Umbilical cord (tissue), 2 donors: ENCODE measurements around the gene NINJ2.

DNA sequence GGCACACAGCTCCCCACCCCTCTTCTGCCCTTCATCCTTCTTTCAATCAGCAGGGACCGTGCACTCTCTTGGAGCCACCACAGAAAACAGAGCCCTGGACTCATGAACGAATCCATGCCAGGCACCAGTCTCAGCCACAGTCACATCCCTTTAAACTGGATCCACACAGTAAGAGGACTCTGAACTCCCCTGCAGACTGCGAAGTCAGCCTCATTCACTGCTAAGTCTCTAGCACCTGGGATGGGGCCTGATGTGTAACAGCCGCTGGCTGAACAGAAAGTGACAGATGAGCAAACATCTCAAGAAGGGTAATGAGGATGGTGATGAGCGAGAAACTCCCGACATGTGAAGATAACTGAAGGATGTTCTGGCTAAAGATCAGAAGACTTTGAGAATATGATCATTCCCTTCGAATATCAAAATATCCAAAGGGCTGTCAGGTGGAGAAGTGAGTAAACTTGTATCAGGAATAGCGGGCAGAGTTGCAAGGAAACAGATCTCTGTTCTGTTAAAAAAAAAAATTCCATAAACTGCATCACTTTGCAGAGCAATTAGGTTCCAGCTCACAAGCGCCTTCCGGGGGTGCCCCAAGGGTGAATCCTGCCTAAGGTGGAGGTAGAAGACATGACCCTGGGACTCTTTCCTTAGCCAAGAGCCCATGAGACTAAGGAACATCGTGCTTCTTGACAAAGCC is 45.7 kb upstream of the IQSEC3 start:
- RAMPAGE, long total RNA: no peak

GRCh38 chr12:26643-27185 is 39.9 kb upstream of the IQSEC3 start:
- RAMPAGE, long total RNA: no peak

DNA sequence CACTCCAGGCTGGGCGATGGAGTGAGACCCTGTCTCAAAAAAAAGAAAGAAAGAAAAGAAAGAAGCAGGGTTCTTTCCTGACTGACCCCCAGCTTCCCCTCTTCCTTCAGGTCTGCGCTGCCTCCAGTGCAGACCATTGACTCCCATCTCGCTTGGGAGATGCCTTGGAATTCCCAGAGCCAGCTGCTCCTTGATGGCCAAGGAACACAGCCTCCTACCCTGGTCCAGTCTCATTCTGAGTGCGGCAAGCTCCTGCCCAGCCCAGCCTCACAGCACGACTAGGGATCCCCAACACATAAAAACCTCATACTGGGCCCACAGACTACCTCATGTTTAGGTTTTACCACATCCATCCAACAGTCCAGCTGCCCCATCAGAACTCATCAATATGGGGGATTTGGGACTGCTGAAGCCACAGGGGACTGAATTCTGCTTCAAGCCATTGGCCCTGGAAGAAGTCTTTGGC is 25.2 kb downstream of the IQSEC3 start:
- RAMPAGE, long total RNA: no peak

DNA sequence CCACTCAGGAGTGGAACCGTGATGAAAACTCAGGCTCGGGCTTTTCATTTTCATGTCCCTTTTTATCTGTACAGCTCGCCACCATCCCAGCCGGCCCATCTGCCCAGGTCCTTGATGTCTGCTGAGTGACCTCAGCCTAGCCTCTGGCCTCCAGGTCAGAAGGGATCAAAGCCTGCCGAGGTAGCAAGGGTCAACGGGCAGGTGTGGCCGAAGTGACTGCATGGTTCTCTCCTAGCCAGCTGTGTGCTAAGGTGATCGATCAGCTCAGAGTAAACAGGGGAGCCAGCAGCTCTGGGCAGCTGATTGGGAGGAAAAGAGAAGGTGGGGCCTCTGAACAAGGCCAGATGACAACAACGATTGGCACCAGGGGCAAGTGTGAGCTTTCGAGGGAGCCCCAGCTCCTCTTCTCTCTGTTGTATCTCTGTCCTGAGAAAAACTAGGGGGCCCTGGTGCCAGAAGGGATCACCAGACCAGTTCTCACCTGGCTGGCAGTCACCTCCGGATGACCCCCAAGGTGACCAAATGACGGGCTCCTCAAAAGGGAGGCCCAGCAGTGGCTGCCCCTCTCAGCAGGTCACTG is 3.6 kb downstream of the SLC6A12 start:
- RAMPAGE, long total RNA: no peak

DNA sequence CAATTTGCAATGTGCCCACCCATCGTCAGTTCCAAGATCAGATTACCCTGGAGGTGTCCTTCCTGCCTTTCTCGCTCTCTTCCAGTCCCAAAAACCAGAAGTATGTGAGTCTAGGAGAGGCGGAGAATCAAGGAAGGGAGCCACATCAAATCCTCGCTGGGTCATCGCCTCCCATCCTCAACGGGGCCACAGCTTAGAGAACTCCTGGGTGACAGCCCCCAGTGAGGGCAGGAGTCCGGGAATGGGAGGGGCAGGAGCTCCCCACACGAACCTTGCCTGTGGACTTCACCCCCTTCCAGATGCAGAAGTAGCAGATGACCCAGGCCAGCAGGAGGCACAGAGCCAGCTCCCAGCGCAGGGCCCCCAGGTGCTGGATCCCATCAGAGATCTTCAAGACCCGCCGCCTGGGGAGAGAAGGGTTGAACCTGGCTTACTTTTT is 22.9 kb upstream of the SLC6A12 start:
- RAMPAGE, long total RNA: no peak

DNA sequence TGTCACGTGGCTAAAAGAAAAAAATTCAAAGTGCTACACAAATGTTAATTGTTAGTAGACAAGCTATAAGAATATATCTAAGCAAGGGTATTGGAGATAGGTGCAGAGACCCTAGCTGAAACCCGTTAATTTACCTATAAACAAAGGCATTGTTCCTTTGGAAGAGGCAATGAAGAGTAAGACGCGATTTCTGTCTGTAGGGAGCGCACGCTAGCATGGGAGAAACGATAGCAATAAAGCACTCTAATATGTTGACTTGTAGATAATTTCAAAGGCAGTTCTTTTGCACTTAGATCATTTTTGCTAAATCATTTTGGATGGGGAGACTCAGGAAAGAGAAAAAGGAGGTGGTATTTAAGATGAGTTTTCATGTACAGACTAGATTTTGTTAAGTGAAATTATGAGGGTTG is 634 bp downstream of the CCDC77 start:
- RAMPAGE, long total RNA: no peak

DNA sequence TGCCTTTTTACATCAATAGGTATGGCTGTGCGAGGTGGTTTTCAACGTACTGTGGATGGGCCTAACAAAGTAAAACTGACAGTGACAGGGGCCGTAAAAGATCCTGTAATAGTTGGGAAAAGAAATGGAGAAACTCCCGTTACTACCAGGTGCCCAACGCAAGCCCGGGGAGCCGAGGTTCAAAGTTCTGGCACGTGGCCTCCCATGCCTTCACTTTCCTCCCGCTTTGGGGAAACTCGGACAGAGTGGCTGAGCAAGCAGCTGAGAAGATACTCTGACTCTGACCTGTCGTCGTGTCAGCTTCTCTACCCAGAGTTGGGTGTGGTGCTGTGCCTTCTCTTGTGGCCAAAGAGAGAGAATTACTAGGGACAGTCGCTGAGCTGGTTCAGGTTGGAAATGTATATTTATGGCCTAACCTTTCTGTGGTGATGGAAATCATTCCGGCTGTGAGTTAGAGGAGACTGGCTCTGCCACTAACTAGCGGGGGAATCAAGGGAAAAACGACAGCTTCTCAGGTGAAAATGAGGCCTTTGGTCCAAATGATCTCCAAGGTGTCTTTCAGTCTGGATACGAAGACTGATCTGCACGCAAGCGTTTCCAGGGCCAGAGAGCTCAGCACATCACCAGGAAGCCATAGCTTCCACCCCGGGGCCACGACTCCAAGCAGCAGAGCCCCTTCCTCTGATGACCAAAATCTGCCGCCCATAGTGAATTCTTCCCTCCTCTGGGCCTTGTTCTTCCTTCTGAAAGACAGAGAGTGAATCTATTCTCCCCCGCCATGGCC is 1.8 kb downstream of the B4GALNT3 start:
- RAMPAGE, long total RNA: no peak

DNA sequence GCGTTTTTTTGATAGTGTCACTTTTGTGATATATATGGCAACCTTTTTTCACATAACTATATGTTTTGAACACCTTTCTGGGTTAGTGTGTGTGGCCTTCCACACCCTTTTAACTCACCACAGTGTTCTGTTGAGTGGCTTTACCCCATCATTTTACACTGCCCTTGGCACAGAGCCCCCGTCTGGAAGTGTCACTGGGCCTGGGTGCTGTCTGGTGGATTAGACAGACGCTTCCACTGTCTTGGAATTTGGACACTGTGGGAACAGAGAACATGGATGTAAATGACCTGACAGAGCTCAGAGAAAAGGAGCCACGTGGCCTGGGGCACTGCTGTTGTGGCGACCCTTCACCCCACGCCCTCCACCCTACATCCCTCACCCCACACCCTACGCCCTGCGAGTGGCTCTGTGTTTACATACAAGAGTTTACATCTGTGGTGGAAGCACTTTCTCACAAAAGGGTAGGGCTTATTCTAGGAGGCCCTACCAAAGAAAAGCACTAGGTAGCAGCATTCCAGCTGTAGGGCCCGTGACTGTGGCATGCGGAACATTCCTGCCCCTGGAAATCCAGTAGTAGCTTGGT is 47.6 kb downstream of the B4GALNT3 start:
- RAMPAGE, long total RNA: no peak

DNA sequence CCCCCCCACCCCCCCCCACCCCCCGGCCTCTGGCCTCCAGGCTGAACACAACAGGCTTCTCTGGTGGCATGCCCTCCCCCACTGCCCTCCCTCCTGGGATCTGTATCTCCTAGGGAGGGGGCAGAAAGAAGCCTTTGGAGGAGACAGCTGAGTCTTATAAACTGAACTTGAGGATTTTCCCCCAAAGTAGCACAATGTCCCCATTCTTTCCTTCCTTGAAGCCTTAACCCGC is 82.0 kb downstream of the B4GALNT3 start:
- RAMPAGE, long total RNA: no peak

DNA sequence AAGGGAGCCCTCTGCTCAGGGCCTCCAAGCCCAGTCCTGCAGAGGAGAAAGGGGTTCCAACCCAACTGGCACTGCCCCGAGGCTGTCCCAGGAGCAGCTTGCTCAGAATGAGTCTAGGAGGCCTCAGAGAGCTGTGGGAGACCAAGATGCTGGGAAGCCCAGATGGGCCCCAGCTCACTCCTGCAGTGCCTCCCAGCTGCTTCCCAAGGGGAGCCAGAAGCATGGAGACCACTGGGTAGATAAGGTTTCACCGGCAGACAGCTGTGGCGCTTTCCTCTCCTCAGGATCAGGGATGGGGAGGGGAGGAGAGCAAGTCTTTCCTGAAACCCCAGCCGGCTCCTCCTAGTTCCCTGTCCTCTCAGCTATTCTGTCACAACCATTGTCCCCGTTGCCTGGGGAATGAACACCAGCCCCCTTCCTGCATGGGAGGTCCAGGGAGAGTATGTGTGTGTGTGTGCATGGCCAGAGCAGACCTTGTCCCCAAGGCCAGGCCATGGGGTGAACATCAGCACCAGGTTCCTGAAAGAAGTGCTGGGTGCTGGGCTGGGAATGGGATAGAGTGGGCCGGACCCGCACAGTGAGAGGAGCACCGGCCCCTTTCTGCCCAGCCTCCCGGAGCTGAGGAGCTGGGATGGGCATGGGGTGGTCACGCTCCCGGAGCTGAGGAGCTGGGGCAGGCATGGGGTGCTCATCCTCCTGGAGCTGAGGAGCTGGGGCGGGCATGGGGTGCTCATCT is 83.1 kb downstream of the B4GALNT3 start:
- RAMPAGE, long total RNA: no peak

GRCh38 chr12:550497-551150 is 90.9 kb downstream of the B4GALNT3 start:
- RAMPAGE, long total RNA: no peak

GRCh38 chr12:585445-585961 is 77.7 kb downstream of the NINJ2 start:
- RAMPAGE, long total RNA: no peak

GRCh38 chr12:631354-631589 is 32.0 kb downstream of the NINJ2 start:
- RAMPAGE, long total RNA: no peak

- RAMPAGE, long total RNA: no peak
Measured at GRCh38 chr12:662580-663732, at the start of gene NINJ2. TSS of gene NINJ2 (minus strand) at chr12:663445.

GRCh38 chr12:689332-690226 is 26.3 kb upstream of the NINJ2 start:
- RAMPAGE, long total RNA: no peak

- RAMPAGE, long total RNA: no peak
Measured at GRCh38 chr12:860919-861418, 88.5 kb downstream of the RAD52 start.

GRCh38 chr12:884062-884384 is 65.5 kb downstream of the RAD52 start:
- RAMPAGE, long total RNA: no peak

GRCh38 chr12:1189512-1190176 is 198.6 kb downstream of the ERC1 start:
- RAMPAGE, long total RNA: no peak

GRCh38 chr12:1590254-1590960 is 4.0 kb downstream of the FBXL14 start:
- RAMPAGE, long total RNA: no peak

DNA sequence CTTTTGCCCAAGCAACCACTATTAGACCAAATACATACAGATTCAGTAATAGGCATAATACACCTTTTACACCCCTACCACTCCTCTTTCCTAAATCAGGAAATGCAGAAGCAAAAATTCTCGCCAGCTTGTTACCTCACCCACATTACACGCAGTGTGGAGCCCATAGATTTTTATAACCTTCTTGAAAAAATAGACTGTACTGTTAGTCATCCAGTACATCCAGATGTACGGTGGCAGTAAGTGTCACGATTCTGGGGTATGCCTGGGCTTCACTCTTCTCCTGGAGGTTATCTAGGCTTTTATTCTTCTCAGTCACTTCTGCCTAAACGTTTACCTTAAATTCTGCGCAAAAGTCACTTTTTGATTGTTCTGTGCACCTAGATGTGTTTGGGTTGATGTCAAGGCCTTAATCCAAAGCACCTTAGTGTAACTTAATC is 1.7 kb upstream of the FBXL14 start:
- RAMPAGE, long total RNA: no peak